Tibial nerve (tissue), 3 donors: ENCODE measurements around a stretch of chr6.

DNA sequence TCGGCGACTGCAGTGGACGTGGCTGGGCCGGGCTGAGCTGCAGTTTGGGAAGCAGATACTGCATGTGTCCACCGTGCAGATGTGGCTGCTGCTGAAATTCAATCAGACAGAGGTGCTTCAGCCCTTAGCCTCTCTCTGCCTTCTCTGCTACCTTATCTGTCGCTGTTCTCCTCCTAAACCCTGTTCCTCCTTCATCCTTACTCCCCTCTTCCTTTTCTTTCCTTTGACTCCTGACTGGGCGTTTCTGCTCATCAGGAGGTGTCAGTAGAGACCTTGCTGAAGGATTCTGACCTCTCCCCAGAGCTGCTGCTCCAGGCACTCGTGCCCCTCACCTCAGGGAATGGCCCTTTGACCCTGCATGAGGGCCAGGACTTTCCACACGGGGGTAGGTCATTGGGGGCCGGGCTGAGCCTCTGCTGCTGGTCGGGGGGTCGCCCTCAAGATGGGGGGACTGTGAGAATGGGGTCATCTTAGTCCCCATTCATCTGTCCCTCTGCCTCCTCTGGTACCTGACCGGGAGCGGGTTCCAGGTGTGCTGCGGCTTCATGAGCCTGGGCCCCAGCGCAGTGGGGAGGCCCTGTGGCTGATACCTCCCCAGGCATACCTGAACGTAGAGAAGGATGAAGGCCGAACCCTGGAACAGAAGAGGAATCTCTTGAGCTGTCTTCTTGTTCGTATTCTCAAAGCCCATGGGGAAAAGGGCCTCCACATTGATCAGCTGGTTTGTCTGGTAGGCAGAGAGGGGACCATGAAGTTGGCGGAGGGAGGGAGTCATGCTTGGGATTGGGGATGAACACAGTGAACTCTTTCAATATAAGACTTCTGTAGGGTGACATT is 15.9 kb downstream of the DNPH1 start:
- PRO-cap = no peak
- RAMPAGE, long total RNA, 3 experiments = no peak in any of the 3 experiments

DNA sequence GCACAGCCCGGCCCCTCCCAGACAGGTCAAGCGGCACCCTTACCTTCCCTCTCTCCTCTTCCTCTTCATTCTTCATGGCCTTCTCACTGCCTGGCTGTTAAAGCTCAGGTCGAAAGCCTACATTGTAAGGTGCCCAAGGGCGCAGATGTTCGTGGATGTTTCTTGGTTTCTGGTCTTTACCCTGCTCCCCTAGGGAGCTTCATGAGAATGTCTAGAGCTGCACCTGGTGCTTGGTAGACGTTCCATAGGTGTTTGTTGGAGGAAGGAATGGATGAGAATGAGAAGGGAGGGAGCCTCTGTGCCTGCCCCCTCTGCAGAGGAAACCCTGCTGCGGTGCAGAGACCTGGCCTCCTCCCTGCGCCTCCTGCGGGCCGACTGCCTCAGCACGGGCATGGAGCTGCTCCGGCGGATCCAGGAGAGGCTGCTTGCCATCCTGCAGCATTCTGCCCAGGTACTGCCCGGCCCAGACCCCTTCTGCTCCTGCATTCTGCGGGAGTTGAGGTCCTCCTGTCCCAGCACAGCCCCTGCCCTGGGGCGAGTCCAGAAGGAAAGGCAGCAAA is 6.3 kb downstream of the DNPH1 start:
- PRO-cap = no peak
- RAMPAGE, long total RNA, 3 experiments = no peak in any of the 3 experiments

DNA sequence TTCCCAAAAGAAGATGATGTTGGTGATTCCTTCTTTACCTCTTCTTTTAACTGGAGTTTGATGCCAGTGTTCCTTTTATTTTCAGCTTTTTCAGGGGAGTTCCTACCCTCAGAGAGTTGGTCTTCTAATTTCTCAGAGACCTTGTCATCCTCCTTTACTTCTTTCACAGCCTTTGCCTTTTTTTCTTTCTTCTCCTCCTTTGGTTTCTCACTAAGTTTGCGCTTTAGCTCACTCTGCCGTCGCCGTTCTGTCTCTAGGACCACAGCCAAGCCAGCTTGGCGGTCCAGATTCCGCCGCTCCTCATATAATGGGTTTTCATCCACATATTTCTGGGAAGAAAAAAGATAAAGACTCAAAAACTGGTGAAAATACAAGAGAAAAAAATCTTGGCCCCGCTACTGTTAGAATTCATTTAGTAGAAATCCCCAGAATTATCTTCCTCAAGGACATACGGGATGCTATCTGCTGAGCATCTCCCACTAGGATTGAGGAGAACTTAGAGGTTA is 29.2 kb downstream of the ZNF318 start:
- PRO-cap = no peak
- RAMPAGE, long total RNA, 3 experiments = no peak in any of the 3 experiments

DNA sequence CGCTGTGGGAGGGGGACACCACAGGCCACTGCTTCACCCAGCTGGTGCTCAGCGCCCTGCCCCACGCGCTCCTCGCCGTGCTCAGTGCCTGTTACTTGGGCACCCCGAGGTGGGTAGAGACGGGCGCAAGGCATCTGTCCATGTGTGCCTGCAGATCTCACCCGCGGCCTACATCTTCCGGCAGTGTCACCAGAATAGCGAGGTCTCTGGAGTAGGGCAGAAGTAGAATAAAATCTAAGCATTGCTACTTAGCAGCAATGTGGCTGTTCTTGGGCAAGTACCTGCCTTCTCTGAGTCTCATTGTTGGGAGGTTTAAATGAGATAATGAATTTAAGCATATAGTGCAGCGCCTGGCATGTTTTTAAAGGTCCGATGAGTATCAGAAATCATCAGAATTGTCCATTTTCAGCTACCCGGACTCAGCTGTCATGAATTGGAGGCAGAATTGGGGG is 716 bp downstream of the ABCC10 start:
- PRO-cap = no peak
- RAMPAGE, long total RNA, 3 experiments = no peak in any of the 3 experiments

- PRO-cap = no peak
- RAMPAGE, long total RNA, 3 experiments = no peak in any of the 3 experiments
These were observed 9.6 kb downstream of the ABCC10 start for GRCh38 chr6:43436827-43437494.

- PRO-cap = unidirectional peak, plus-strand start at chr6:43496508
- RAMPAGE, long total RNA, 3 experiments = no peak in any of the 3 experiments
These were observed 13.6 kb downstream of the LRRC73 start for GRCh38 chr6:43496306-43497136.

DNA sequence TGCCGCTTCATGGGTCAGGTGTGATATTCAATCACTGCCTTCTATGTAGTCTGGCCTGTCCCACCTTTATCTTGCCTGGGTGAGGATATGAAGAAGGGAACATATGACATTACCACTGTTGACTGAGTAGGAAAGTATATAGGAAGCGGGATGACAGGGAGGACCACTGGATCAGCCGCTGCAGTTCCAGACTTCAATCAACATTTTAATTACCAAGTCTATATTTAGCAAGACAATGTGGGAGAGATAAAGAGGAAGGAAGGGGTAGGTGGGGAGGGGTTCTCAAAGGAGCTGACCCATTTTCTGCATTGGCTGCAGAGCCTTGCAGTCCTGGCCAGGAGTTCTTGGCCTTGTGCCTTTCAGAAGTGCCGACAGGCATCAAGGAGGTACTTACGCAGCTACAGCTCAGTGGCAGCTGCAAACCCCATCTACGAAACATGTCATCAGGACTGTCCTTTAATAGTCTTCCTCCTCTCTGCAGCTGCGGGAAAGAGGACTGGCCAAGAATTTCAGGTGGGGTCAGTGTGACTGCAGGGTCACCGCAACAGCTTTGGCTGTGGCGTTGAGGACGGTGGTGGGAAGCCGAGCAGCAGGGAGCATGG is 1.6 kb upstream of the LRRC73 start:
- PRO-cap = no peak
- RAMPAGE, long total RNA, 3 experiments = no peak in any of the 3 experiments

GRCh38 chr6:43515474-43516255 is 1.1 kb downstream of the YIPF3 start:
- PRO-cap = no peak
- RAMPAGE, long total RNA, 3 experiments = no peak in any of the 3 experiments

DNA sequence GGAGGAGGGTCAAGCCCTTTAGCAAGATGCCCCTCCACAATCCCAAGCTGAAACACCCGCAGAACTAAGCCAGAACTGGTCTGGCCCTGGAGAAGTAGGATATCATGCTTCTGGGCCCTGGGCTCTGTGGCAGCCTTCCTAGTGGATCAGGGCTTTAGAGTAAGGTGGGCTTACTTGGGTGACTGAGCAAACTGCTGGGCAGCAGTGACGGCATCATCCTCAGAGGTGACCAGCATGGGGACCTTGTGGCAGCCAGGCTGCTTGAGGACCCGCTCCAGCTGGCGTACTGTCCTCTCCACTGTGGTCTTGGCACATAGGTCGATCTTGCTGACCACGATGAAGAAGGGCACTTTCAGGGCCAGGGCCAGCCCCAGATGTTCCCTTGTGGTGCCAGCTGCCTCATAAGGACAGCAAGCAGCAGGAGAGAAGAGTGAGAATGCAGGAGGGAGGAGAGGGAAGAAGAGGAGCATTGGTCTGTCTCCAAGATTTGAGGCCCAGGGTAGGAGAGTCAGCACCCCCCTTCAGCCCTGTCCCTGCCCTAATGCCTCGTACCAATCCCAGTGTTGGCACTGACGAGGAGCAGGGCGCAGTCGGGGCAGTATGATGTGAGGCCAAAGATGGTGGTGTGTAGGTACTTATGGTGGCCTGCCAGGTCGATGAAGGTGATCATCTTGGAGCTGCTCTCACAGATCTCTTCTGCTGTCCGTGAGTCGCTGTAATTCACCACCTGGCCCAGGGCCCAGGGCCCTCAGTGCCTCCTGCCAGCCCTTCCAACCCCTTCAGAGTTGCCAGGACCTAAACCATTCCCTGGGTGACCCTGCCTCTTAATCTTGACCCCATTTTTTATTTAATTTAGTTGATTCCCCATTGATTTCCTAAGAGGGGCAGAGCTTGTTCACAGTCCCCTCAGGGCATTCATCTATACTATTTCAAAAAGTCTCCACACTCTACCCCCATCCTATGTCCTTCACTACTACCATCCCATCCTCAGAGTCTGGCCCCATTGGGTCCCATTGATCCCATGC is 4.4 kb downstream of the GTPBP2 start:
- PRO-cap = no peak
- RAMPAGE, long total RNA, 3 experiments = no peak in any of the 3 experiments

- PRO-cap = no peak
- RAMPAGE, long total RNA, 3 experiments = no peak in any of the 3 experiments
These were observed 15.9 kb downstream of the MRPS18A start for GRCh38 chr6:43671500-43672345.

GRCh38 chr6:43714746-43715567 is 27.4 kb upstream of the MRPS18A start:
- PRO-cap = no peak
- RAMPAGE, long total RNA, 3 experiments = no peak in any of the 3 experiments

GRCh38 chr6:43717550-43718294 is 30.1 kb upstream of the MRPS18A start:
- PRO-cap = bidirectional peak, plus-strand start at chr6:43718186, minus-strand start at chr6:43717907
- RAMPAGE, long total RNA, 3 experiments = no peak in any of the 3 experiments

DNA sequence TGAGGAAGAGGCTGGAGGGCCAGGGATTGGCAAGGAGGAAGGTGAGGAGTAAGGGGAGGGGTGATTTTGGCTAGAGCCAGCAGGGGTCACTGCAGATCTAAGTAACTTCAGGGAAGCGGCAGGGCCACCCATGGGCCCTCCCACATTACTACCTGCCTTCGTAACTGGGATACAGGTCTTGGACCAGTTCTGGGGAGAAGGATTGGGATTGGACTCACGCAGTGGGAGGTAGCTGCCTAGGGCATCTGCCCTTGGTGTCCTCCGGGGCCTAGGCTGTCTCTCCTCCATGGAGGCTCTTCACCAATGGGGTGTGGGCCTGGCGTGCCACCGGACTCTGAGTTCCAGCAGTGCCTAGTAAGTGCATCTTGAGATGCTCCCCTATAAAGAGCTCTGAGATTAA is 36.3 kb upstream of the MRPS18A start:
- PRO-cap = no peak
- RAMPAGE, long total RNA, 3 experiments = no peak in any of the 3 experiments

DNA sequence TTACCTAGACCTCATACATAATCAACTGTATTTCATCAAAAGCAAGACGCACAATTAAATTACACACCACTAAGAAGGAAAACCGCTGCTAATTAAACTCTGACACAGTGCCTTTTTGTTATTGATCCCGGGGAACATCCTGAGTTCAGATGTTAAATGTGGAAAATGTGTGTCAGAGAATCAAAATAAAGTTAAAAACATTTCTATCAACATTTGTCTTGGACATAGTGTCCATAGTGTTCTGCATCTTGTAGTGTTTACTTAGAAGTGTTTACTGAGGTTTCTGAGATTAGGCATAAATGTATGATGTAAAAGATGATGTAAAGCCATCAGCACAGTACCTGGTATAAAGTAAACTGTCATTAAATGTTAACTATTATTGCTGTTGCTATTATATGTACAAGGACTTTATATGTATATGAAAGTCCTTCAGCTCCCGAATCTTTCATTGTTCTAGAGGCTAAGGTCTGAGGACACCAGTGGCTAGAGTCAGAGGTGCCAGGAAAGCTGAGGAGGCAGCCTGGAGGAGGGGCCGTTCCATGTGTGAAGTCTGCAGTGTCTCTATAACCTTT is 28.2 kb upstream of the VEGFA start:
- PRO-cap = no peak
- RAMPAGE, long total RNA, 3 experiments = no peak in any of the 3 experiments

DNA sequence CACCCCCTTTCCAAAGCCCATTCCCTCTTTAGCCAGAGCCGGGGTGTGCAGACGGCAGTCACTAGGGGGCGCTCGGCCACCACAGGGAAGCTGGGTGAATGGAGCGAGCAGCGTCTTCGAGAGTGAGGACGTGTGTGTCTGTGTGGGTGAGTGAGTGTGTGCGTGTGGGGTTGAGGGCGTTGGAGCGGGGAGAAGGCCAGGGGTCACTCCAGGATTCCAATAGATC is 526 bp upstream of the VEGFA start:
- PRO-cap = unidirectional peak, plus-strand start at position 84 of the sequence
- RAMPAGE, long total RNA, 3 experiments = no peak in any of the 3 experiments

DNA sequence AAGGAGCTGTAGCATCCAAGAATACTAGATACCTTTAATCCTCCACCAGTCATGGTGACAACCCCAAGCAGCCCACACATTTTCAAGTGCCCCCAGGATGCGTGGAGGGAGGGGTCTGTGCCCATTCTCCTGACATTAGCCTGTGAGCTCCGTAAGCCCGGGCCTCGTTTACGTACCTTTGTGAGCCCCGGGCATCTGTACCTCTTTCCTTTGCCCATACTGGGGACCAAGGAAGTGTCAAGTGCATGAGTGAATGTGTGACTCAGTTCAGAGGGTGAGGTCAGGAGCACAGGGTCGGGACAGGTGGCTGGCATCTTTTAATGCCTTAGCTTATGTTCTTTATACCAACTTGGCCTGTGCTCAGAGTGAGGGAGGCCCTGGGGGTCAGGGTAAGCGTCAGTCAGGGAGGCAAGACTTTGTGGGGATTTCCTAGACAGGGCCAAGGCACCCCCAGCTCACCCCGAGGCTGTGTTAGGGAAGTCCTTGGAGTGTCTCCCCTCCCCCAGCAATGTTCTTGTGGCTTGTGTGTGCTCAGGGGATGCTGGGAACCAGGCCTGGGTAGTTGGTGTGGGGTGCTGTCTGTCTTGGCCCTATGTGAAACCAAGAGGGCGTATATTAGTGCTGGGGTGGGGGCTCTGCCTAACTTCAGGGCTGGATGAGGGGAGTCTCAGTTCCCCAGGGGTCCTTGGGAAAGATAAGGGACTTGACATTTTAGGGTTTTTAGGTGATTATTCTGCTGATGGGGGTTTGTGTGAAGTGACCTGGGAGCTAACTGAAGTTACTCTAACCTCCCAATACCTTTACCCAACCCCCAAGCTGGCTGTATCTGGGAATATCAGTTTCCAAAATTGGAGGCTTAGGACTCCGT is 13.1 kb downstream of the VEGFA start:
- PRO-cap = no peak
- RAMPAGE, long total RNA, 3 experiments = no peak in any of the 3 experiments

DNA sequence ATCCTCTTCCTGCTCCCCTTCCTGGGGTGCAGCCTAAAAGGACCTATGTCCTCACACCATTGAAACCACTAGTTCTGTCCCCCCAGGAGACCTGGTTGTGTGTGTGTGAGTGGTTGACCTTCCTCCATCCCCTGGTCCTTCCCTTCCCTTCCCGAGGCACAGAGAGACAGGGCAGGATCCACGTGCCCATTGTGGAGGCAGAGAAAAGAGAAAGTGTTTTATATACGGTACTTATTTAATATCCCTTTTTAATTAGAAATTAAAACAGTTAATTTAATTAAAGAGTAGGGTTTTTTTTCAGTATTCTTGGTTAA is 15.5 kb downstream of the VEGFA start:
- PRO-cap = no peak
- RAMPAGE, long total RNA, 3 experiments = no peak in any of the 3 experiments

DNA sequence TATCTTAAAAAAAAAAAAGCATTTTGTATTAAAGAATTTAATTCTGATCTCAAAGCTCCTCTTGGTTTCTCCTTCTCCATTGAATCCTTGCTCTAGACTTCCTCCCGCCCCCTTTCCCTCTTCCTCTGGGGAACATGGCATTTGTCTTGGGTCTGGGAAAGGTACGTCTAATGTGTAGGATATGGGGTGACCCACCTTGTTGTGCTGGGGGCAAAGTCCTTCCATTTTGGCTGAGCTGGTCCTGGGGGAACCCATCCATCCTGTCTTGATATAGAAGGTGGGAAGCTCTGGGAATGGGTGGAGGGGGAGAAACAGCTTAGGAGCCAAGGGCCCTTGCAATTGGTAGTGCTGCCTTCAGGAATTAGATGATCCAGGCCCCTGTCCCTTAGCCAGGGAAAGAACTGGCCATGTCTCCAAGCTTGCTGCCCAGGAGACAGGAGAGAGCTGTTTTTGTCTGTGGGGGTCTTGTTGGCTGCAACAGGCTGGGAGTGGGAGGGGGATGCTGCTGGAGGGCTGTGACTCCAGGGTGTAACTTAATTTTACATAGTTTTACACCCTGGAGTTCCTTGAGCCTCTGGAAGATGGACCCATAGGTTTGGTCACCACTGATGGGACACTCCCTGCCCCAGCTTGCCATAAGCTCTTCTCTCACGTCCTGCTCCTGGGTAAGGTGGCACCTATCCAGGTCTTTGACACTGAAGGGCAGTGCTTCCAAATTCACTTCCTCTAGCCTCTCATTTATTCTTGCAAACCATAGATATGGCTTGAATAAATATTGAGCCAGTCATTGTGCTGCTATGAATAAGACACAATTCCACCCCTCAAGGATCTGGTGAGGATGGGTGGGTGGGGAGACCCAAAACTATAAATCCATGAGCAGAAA is 16.7 kb downstream of the VEGFA start:
- PRO-cap = no peak
- RAMPAGE, long total RNA, 3 experiments = no peak in any of the 3 experiments

- PRO-cap = no peak
- RAMPAGE, long total RNA, 3 experiments = no peak in any of the 3 experiments
These were observed 104.3 kb downstream of the VEGFA start for GRCh38 chr6:43874225-43874721.

GRCh38 chr6:43922012-43922453 is 152.0 kb downstream of the VEGFA start:
- PRO-cap = no peak
- RAMPAGE, long total RNA, 3 experiments = no peak in any of the 3 experiments